Helper T cell (primary cell): ENCODE measurements around the genes LAX1, PLEKHA6 and PPP1R15B.

DNA sequence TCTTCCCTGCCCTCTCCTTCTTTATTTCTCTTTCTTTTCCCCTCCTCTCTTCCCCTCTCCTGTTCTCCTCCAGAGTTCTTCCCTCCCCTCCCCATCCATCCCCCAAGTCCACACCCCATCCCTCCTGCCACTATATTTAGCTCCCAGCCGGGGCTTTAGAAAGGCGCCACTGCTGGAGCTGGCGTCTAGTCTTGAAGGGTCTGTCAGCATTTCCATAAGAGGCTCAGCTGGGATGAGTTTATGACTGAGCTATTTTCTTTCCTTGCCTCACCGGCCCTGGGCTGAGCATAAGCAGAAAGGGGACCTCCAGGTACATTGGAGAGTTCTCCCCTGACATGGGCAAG lies 25.6 kb upstream of the ATP2B4 start:
- PRO-cap, 2 experiments = no peak in any of the 2 experiments

DNA sequence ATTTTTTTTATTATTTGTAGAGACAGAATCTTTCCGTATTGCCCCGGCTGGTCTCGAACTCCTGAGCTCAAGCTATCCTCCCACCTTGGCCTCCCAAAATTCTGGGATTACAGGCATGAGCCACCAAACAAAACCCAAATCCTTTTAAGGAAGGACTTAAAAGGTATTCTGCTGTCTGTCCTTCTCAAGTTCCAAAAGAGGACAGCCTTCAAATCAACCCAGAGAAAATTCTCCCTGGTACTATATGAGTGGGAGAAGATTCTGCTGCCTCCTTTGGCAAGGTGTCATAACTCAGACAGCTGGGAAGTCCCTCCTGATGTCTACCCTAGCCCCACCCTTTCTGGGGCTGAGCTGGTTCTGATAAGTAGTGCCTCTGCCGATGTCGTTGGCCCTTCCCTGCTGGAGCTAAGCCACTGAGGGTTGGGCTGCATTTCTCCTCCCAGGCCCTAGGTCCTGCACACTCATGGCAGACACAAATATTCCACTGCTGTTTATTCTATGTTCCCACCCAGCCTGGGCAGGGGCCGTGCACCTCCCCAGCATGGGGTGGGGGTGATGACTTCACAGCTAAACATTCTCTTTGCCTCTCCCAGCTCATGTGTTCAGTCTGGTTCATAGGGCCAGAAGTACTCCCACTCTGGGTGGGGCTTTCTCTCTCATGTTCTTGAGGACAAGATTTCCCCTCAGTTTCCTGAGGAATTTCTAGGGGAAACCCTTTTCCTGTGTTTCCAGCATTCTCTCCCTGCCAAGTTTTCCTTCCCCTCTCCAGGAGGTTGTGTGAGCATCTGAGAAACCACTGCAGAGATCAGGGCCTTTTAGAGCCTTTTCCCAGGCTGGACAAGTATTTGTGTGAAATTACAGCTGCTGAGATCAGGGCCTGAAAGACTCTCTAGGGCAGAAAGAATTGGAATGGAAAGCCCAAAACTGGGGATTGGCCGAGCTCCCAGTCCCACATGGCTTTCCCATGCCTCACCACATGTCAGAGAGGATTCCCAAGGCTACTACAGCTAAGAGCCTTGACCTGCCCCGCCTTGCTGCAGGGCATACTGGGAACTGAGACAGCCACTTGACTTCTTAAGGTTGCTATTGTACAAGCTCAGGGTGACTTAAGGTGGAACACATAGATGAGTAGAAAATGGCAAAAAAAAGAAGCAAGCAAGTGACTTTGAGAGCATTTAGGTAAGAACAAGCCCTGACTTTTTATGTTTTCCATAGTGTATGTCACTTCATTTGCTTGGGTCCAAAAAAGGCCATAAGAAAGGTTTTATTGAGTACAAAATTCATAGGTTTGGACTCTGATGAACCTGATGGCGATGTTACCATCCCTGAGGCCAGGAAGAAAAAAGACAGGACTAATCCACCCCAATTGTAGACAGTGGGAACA lies 66.2 kb downstream of the ATP2B4 start:
- PRO-cap, 2 experiments = no peak in any of the 2 experiments

- PRO-cap, 2 experiments = no peak in any of the 2 experiments
Observed at GRCh38 chr1:203754253-203754893, 10.6 kb upstream of the LAX1 start.

DNA sequence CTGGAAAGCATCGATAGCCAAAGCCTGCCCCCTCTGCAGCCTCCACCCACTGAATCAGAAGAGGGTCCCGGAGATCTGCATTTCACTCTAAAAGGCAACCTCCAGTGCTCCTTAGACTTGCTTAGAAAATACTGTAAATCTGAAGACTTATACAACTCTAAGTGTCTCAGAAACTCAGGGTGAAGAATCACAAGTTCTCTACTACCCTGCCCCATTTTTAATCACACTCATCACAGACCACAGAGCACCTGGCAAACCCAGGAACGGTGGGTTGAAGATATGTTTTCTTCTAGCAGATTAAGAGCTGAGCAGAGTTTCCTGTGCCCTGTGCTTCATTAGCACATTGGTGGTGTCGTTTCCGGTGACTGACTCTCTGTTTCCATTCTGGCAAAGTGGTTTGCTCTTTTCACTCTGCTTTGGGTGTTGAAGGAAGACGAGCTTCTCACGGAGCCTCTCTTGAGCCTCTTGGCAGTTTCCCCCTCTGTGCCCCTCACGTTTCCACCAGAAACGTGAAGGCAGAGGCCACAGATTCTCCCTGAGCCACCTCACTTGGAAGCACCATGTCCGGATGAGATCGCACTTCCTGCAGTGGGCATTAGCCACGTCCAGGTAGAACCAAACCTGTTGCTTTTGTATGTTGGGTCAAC lies at the start of gene LAX1:
Gene LAX1, plus strand, starts transcription at position 409 of the 647 bp plus-strand sequence.
- PRO-cap, 2 experiments = peak in 2 of 2 experiments; most common plus-strand start position 409 of the sequence (in 2); most common minus-strand start position 250 of the sequence (in 2)

- PRO-cap, 2 experiments = no peak in any of the 2 experiments
Observed at GRCh38 chr1:204145707-204146047, 6.2 kb downstream of the ETNK2 start.

GRCh38 chr1:204152438-204153004 lies 677 bp upstream of the ETNK2 start:
- PRO-cap, 2 experiments = no peak in any of the 2 experiments

DNA sequence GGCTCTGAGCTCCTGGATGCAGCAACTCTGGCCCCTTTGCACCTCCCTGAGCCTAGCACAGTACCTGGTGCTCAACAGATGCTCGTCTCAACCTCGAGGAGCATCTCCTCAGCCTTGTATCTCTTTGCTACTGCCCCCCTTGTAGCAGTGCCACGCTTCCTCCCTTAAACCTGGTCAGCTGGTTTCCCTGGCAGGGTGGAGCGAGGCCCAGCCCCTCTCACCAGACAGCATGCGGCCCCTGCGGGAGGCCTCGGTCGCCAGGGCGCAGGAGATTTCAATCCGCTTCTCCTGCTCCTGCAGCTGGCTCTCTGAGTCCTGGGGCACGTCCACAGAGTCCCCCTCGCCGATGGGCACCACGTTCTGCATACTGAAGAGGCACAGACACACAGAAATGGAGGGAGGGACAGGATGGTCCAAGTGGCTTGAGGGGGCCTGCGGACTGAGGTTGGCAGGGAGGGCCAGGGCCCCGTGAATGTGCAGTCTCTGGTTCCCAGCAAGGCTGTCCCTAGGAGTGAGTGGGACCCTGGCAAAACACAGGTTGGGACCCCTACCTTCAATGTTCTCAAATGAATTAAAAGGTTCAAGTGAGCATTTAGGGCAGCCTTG lies 14.2 kb upstream of the GOLT1A start:
- PRO-cap, 2 experiments = no peak in any of the 2 experiments

GRCh38 chr1:204253884-204254689 lies 40.3 kb upstream of the GOLT1A start:
- PRO-cap, 2 experiments = no peak in any of the 2 experiments

GRCh38 chr1:204257144-204257797 lies 43.5 kb upstream of the GOLT1A start:
- PRO-cap, 2 experiments = no peak in any of the 2 experiments

DNA sequence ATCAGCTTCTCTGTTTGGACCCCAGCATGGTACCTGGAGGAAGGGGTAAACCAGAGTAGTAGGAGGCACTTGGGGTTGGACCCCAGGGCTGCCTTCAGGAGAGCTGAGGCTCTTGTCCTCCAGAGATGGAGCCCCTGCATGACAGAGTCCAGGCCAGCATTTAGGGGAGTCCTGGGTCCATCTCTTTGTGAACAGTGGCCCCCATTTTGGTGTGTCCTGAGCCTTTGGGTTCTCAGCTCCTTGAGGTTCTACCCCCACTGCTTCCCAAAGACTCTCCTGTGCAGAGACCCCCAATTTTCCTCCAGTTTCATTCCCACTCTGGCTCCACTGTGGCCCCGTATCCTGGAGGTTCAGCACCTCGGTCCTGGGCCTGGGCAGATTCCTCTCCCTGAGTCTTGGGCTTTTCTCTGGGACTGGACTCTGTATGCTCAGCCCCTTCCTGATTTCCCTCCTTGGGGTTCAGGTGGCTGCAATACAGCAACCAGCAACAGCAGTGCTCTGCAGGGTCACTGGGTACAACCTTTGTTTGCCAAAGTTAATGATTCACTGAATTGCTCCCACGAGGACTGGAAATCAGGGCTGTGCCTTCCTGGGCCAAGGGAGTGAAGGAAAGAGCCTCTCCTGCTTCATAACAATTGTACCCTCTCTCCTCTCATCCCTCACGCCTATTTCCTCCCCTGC lies 52.5 kb upstream of the GOLT1A start:
- PRO-cap, 2 experiments = no peak in any of the 2 experiments

DNA sequence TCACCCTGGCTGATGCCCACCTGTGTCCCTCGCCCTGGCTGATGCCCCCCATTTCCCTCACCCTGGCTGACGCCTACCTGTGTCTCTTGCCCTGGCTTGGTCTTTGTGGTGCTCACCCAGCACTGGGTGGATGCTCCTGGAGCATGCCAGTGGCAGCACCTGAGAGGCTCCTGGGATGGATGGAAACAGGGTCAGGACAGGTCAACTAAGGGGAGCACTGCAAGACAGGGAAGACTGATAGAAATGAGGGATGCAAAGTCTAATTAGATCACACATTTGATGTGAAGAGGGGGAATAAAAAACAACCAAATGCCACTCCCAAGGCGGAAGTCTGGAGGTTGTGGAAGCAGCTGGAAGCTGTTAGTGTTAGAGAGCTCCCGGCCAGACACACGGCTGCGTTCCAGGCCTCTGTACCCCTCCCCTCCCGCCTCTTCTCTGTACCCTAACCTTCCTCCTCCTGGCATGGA lies 67.2 kb downstream of the PLEKHA6 start:
- PRO-cap, 2 experiments = no peak in any of the 2 experiments

DNA sequence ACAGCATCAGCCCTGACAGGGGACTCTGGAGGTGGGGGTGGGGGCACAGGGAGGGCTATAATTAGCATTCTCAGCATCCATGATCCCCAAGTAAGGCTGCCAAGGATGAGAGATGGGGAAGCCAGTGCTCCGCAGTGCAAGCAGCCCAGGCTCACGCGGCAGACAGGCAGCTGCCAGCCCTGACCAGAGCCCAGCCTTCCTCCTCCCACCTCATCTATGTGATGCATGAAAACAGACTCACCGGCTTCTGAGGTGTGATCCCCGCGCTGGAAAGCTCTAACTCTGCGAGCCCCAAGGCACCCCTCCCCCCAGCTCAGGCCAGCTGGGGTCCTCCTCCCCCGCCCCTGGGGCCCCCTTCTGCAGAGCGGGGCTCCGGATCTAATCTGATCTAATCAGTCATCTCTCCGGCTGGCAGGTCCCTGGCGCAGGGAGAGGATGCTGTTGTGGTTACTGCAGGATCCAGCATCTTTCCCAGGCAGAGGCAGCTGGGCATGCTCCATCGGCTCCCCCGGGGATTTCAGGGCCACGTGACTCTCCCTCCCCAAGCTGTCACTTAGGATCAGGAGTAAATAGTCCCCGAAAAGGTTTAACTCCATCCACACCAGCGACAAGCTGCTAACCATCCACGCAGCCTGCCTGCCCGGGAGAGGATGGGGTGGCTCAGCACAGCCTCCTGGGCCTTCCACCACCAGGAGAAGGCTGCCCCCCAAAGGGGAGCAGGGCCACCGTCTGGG lies at the start of gene PLEKHA6:
Gene PLEKHA6, minus strand, starts transcription at position 477 of the 734 bp plus-strand sequence.
- PRO-cap, 2 experiments = no peak in any of the 2 experiments

- PRO-cap, 2 experiments = no peak in any of the 2 experiments
Observed at GRCh38 chr1:204376849-204377640, 17.3 kb upstream of the PLEKHA6 start.

DNA sequence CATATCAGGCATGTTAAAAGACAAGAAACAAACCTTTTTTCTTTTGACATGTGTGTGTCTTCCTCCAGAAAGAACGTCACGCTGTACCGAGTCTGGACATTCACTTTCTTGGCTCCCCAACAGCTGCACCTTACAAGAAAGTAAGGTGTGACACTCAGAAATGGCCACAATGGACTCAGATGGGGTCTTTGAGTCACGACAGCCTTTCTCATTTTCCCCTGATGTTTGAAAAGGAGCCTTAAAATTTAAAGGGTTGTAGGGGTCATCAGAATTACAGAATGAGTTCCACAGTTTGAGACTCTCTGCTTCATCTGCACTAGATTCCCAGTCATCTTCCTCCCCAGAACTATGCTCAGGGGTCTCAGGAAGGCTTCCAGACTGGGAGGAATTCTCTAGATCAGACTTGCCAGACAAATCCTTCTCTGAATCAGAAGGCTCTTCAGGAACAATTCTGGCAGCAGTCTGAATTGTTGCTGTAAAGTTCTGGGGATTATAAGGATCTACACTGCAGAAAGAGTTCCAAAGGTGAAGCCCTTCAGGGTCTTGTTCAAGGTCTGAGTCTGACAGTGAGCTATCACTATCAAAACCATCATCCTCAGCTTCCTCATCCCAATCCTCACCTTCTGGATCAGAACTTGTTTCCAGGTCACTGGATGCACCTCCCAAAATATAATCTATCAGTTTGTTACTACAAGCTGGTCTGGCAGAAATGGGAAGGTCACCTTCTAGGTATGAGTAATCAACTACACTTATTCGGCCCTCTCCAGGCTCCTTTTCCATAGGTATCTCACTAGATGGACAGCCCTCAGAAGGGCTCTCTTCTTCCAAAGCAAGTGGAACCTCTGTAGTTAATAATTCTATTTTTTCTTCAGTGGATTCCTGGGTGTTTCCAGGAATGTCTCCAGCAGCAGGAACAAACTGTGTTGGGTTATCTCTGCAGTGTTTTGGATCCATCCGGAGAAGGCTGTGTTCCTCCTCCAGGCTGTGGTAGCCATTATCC lies 1.9 kb downstream of the PPP1R15B start:
- PRO-cap, 2 experiments = no peak in any of the 2 experiments

DNA sequence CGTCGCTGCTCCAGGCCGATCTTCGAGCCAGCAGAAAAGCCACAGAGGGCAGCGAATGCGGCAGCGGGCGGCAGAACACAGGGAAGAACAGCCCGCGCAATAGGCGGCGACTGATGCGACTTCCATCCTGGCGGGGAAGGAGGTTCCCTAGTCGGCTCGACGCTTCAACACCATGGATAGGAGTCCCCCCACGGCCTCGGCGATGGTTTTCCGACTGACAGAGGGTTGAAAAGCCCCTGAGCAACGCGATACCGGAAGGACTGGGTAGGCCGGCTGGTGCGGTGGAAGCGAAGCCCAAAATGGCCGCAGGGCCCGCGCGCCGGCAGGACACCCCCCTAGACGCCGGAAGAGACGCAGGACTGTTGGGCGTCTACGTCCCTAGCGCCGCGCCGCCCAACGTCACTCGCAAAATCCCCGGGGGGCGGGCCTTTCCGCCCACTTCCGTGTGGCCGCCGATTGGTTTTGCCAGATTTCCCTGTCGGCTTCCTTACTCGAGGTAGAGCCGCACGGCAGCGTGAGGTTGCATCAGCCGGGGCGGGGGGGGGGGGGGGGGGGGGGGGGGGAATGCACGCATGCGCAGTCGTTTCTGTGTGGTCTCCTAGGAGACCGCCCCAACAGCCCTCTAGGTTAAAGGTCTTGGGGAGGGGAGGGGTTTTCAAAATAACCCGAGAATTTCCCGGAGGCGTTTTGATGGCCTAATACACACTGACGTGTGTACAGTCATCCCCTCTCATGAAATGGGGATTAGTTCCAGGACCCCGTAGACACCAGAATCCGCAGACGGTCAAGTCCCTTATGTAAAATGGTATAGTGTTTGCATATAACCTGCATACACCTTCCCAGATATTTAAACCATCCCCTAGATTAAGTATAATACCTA lies at the start of gene PPP1R15B:
Gene PPP1R15B, minus strand, starts transcription at position 301 of the 880 bp plus-strand sequence.
- PRO-cap, 2 experiments = peak in 2 of 2 experiments; most common plus-strand start position 744 of the sequence (in 2); most common minus-strand start position 300 of the sequence (in 1)

GRCh38 chr1:204438365-204439147 lies 26.9 kb upstream of the PPP1R15B start:
- PRO-cap, 2 experiments = no peak in any of the 2 experiments

- PRO-cap, 2 experiments = no peak in any of the 2 experiments
Observed at GRCh38 chr1:204456950-204457600, 37.5 kb downstream of the PIK3C2B start.

DNA sequence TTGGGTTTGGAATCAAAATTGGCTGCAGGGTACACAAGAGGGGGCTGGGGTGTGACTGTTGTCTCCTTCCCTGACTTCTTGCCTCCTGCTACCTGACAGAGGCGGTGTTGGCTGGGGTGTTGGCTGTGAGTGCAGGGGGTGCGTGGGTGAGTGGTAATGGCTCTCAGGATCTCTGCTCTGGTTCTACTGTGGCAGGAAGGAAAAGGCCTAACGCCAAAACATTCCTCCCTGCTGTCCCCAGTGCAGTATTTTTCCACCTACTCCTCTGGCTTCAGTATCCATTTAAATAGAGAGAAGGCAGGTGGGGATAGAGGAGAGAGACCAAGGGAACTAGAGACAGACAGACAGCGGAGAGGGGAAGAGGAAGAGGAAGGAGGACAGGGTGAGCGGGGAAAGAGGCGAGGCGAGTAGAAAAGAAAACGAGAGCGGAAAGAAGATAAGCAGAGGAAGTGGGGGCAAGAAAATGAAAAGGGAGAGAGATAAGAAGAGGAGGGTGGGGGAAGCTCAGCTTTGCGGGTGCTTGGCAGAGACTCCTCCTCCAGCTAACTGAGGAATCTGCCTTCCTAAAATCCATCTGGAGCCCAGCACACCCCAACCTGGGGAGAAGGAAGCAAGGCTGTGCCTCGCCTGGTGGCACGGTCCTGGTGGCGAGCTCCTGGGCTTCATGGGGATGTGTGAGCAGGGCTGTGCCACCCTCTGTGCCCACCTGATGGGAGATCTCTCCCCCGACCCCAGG lies 20.9 kb upstream of the LRRN2 start:
- PRO-cap, 2 experiments = no peak in any of the 2 experiments

- PRO-cap, 2 experiments = no peak in any of the 2 experiments
Observed at GRCh38 chr1:204842722-204843434, 14.4 kb downstream of the NFASC start.

DNA sequence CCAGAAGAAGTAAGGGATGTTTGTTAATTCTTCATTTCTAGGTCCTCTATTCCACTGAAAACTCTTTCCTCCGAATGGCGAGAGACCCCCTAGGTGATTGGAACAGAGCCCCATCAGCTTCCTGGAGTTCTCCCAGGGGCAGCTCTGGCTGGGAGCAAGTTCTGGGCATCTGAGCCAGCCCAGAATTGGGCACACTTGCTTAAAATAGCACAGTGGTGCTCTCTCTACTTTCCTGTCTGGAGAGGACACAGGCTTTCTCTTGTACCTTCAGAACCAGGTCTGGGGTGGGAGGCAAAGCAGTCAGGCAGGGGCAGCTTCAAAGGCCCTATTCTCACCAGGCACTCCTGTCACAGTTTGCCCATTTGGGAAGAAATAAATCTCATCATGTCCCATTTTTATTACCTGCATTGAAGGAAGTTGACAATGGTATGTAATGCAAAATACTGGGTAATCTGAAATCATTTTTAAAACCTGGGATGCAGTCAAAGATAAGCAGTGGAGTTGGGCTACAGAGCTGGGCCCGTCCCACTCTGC lies 83.1 kb upstream of the CNTN2 start:
- PRO-cap, 2 experiments = no peak in any of the 2 experiments